RPMI7951 (cell line): ENCODE measurements around a stretch of chr22.

DNA sequence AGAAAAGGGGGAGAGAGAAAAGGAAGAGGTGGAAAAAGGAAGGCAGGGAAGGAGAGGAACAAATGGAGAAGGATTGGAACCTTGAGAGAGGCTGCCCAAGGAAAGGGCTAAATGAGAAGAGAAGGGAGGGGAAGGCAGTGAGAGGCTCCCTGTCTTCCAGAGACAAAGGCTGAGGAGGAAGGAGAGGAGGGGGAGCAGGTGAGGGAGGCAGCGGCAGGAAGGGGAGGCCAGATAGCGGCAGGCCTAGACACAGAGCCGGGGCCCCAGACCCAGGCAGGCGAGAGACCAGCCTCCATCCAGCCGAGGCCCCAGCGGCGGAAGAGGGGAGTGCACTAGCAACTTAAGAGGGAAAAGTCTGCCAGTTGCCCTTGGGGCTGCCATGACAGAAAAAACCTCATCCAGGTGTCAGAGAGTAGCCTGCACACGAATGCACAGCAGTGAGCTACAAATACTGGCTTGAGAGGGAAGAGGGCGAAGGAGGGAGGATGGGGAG lies 46.8 kb downstream of the IGLL1 start:
- RAMPAGE, long total RNA: no peak

- RAMPAGE, long total RNA: no peak
Observed at GRCh38 chr22:23695932-23696843, 5.4 kb downstream of the RGL4 start.

- RAMPAGE, long total RNA: no peak
Observed at GRCh38 chr22:23763360-23764054, 717 bp downstream of the C22orf15 start.

- RAMPAGE, long total RNA: no peak
Observed at GRCh38 chr22:23828667-23829332, 10.0 kb downstream of the DERL3 start.

- RAMPAGE, long total RNA: no peak
Observed at GRCh38 chr22:23856673-23857559, 759 bp upstream of the SLC2A11 start.

DNA sequence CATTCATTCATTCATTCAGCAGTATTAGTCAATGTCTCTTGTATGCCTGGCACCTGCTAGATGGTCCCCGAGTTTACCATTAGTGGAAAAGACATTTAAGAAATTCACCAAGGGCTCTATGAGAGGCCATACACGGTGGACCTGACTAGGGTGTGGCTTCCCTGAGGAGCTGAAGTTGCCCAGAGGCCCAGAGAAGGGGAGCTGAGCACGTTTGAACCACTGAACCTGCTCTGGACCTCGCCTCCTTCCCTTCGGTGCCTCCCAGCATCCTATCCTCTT lies 676 bp upstream of the MIF start:
- RAMPAGE, long total RNA: no peak

- RAMPAGE, long total RNA: no peak
Observed at GRCh38 chr22:23904714-23905260, 10.6 kb downstream of the MIF start.

DNA sequence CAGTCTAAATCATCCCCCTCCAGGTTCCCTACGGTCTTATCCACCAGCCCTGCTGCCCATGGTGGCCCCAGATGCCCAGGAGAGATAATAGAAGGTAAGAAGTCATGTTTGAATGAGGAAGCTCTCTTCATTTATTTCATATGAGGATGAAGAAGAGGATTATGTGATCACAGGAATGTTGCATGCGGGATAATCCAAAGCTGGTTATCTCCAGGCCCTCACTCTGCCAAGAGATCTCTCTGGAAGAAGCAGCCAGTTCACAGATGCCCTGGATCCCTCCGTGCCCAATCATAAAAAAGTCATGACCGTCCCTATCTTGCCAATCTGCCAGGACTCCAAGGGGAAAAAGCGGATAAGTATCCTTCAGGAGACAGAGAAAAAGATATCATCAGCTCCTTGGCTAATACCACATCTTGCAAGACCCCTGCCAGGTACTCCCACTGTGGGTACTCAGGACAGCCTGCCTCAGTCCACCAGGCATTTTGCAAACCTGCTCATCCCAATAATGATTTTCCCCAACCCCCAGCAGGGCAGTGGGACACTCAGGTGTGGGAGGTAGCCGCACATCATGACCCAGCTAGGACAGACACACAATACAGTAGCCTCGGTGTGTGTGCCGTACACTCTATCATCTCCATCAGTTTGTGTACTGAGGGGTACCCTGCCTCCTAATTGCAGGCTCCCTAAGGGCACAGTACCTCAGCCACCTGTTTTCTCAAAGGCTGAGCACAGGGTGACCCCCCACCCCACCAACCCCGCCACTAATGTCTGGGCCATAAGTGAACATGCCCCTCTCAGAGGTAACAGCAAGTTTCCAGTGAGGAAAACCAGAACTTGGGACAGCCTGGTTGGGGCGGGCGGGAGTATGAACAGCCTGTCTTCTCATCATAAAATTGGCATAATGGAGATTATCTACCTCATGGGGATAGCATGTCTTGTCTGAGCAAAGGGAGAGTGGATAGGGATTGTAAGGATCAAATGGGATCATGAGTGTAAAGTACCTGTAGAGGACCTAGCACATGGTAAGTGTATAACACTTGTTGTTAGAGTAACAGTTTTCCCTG lies 2.6 kb downstream of the DDT start:
- RAMPAGE, long total RNA: no peak

DNA sequence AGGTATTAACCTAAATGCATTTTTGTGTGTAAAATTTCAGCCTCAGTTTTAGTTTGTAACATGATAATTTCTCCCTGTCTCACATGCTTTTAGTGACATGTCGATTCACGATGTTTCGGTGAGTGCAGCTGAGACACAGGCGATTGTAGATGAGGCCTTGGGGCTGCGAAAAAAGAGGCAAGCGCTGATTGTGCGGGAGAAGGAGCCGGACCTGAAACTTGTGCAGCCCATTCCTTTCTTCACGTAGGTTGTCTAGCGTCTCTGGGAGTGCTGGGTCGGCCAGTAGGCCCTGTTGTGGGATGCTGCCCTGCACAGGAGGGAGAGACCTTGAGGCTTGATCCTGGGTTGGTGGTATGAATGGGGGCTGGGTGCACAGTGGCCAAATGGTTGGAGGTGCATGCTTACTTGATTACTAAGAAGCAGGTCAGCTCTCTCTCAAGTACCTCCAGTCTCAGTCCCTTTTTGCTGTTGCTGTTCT lies 39.7 kb downstream of the CABIN1 start:
- RAMPAGE, long total RNA: no peak

- RAMPAGE, long total RNA: no peak
Observed at GRCh38 chr22:24051344-24052067, 40.4 kb downstream of the CABIN1 start.

- RAMPAGE, long total RNA: no peak
Observed at GRCh38 chr22:24189031-24189752, 7.9 kb downstream of the SUSD2 start.

- RAMPAGE, long total RNA: no peak
Observed at GRCh38 chr22:24289625-24289987, 19.0 kb downstream of the SPECC1L start.

DNA sequence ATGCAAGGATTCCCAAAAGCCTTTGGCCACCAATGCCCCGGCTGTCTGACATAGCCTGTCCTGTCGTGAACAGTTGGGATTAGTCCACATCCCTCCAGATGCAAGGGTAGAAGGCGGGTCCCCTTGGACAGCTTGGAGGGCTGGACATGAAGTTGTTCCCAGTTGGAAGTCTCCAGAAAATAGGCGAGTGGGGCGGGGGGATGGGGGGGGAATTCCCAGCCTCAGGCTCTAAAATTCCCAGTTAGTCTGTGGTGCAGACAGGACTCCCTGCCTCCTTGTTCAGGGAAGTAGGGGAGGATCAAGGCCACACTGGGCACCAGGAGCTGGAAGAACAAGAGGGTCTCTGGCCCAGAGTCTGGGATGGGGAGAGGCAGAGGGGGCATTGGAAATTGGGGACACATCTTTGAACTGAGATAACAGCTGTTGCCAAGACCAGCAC lies 5.2 kb upstream of the ADORA2A start:
- RAMPAGE, long total RNA: no peak

DNA sequence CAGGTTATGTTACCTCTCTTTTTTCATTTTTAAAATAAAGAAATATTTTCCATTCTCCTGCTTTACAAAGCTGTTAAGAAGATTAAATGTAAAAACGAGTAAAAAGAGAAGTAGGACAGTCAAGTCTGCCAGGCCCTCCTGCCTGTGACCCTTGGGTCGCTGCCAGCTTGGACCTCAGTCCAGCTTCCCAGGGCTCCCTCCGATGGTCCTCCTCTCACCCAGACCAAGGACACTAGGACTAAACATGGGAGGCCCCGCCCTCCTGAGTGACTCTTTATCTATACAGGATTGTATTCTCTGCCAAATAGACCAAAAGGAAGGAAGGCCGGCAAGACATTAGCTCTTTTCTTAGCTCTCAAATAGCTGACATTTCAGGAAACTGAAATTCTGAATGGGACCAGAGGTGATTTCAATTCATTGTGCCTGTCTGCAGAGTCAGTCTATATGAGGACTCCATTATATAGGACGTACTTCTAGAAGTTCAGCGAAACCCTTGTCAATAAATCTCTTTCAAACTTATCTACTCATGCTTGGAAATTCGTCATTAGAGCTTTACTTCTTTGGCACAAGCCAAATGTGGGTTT lies 28.4 kb downstream of the ADORA2A start:
- RAMPAGE, long total RNA: no peak

DNA sequence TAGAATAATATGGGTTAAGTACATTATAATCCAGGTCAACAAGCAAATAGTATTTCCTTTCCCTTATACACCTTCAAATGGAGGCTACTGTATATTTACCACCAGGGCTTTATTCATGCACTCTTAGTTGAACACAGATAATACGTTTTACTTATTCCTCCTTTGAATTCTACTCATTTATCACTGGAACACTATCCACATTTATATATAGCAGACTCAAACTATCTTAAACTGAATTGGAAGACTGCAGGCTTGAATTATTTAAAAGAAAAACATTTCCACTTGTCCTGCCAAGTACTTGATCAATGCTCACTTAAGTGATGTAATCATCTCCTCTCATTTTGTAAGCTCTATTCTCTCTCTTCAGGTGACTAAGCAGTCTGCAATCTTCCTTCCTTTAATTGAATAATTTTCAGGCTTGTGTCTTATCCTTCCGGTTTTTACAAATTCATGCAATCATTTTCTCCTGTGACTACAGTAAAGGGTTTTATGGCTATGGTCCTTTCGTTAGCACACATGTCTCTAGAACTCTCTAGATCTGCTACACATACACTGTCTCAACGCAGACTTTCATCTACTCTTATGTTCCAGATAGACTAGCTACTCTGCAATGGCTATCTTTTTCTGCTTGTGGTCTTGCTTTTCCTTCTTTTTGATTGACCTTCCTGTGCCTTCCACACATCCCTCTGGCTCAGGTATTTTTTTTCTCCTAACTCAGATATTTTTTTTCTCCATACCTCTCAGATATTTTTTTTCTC lies 12.6 kb upstream of the UPB1 start:
- RAMPAGE, long total RNA: no peak

DNA sequence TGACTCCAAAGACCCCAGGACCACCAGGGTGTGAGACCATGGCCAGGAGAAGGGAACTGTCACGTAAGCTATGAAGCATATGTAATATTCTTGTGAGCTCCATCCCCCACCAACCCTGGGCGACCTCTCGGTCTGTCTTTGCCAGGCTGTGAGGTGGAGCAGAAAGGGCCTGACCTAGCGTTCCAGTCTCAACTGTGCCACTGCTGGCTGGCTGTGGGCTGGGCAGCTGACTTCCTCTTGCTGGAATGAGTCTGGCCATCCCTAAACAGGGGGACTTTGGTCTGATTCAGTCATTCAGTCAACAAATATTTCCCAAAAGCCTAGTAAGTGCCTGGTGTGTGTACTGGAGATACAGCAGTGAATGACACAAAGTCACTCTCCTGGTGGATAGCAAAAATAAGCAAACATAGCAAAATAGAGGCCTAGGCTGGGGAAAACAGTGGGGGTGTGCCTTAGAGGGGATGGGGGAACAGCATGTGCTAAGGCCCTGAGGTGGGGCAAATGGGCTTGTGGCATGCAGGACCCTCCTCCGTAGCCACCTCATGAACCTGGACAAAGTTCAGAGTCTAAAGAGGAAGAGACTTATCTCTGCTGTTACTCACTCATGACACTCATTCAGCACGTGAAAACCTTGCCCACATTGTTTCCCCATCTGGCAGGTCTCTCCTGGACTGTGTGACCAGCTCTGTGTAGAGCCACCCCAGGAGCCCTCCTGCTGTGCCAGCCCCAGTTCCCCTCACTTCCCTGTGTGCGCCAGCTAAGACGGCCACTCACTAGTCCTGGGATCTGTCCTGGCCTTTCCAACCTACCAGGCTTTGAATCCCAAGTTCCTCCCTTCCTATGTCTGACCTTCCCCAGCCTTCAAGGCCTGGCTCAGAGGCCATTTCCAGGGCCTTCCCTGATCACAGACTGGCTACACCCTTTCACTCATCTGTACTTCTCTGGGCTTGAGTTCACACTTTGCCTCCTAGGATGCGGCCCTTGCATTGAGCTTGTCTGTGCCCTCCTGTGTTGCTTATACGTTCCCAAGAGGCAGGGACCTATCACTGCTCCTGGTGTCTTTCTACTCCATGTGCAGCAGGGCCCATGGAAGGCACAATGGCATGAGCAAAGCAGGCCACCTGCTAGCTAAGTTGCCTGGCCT lies 4.6 kb downstream of the GUCD1 start:
- RAMPAGE, long total RNA: no peak

- RAMPAGE, long total RNA: no peak
Observed at GRCh38 chr22:24607259-24608065, 4.5 kb downstream of the GGT1 start.

GRCh38 chr22:24953880-24954207 lies 1.3 kb downstream of the KIAA1671 start:
- RAMPAGE, long total RNA: no peak

DNA sequence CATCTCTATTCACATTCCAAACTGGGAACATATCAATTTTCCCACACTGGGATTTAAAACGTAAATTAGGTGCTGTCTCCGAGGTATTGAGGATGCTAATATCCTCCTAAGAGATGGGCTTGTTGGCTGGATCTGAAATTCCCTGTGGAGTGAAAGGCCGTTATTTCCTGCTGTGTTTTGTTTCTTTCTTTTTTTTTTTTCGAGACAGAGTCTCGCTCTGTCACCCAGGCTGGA lies 32.6 kb downstream of the KIAA1671 start:
- RAMPAGE, long total RNA: no peak

- RAMPAGE, long total RNA: no peak
Observed at GRCh38 chr22:25070705-25071303, 118.3 kb downstream of the KIAA1671 start.